Mesangial cell (primary cell): ENCODE measurements around the gene RPS2.

DNA sequence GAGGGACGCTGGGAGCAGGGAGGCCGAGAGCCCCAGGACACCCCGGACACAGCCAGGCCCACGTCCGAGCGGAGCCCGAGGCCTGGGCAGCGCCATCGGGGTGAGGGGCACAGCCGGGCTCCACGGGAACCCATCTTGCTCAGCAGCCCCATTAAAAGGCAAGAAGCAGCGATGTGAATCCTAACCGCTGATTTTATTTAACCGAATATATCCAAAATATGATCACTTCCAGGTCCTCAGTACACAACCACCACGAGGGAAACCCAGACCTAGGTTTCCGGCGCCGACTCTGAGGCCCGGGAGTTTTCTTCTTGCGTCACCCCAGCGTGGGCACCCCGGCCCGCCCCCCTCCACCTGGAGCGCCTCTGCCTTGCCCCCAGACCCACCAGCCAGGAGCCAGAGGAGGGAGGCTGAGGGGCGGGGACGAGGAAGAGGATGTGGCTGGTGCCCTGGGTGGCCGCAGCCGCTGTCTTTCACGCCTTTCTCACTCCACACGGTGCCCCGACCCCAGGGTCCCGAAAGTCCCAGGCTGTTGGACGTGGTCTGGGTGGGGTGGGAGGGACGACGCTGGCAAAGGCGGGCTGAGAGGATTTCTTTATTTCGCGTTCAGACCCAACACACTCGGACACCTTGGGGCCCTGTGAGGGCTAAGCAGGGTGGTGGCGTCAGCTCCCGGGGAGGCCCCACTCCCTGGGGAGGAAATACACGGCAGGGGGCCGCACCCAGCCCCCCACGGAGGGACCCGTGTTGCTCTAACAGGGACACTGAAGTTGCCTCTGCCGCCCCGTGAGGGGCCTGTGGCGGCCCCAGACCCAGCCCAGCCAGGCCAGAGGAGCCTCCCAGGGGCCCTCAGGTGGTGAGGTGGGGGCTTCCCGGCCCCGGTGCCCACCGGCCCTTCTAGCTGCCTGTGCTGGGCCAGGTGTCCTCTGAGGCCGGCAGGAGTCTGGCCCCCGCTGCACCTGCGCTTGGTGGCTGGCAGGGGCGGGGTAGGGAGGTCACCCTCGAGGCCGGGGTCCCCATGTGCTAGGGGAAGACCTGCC lies 725 bp upstream of the CCDC154 start:
- RAMPAGE, long total RNA, result no peak

DNA sequence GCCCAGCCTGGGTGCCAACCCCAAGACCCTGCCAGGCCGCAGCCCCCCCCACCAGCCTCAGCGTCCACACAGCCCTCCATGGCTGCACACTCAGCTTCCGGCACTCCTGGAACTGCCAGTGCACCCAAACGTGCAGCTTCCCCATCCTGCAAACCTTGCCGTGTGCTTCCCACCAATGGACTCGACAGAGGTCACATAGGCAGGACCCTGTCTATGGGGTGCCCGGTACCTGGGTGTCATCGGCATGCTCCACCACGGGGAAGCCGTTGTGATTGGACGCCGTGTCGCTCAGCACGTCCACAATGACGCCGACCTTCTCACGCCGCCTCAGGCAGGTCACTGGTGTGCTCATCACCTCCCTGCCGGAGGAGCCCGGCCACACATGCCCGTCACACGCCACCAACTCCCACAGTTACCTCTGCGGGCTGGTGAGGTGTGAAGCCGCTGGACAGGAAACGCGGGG lies 3.8 kb upstream of the CCDC154 start:
- RAMPAGE, long total RNA, result no peak

- RAMPAGE, long total RNA, result no peak
Measured at GRCh38 chr16:1533853-1534959, 740 bp downstream of the TMEM204 start.

DNA sequence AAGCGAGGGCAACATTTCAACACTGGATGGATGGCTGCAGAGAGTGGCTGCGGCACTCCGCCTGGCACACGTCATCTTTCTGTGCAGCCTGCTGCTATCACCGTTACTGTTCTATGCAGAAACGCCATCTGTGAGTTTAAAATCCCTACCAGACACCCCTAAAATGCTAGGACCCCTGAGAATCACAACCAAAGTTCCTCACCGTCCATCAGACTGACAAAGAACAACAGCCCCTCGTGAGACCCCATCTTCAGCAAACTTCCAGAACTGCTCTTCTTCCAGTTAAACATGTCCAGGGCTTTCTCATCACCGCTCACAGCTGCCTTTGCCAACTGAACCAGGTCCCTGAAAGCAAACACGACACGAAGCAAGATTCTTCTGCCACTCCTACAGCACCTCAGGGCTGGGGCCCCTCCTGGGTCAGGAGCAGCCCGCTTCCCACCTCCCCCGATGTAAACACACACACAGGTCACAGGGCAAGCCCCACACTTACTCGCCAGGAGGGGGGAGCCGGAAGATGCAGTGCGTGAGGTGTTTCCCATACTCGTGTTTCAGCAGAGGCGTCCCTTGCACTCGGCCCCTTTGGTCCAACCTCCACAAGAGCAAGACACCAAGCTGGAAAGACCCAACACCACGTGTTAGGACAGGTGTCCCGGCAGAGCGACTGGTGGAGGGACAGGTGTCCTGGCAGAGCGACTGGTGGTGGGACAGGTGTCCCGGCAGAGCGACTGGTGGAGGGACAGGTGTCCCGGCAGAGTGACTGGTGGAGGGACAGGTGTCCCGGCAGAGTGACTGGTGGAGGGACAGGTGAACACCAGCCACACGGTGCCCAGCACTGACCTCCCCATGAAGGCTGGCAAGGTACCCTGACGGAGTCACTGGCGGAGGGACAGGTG lies 19.6 kb downstream of the IFT140 start:
- RAMPAGE, long total RNA, result no peak

DNA sequence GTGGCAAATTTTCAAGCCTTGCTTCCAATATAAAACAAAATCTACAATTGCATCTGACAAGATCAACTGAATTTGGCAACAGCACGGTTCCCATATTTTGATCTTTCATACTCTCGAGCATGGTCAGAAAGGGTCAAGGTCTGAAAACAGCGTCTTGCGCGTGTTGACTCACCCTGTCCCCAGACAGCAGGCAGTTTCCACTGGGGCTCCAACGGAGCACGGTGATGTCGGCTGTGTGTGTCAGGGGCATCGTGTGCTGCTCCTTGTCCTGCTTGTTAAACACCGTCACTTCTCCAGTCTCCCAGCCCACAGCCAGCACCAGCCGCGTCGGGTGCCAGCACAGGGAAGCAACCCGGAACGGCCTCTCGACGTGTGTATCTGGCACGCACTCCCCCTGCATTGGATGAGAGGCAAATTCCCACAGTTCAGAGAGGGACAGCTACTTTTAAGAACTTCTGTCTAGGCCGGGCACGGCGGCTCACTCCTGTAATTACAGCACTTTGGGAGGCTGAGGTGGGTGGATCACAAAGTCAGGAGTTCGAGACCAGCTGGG lies 9.6 kb downstream of the IFT140 start:
- RAMPAGE, long total RNA, result no peak

DNA sequence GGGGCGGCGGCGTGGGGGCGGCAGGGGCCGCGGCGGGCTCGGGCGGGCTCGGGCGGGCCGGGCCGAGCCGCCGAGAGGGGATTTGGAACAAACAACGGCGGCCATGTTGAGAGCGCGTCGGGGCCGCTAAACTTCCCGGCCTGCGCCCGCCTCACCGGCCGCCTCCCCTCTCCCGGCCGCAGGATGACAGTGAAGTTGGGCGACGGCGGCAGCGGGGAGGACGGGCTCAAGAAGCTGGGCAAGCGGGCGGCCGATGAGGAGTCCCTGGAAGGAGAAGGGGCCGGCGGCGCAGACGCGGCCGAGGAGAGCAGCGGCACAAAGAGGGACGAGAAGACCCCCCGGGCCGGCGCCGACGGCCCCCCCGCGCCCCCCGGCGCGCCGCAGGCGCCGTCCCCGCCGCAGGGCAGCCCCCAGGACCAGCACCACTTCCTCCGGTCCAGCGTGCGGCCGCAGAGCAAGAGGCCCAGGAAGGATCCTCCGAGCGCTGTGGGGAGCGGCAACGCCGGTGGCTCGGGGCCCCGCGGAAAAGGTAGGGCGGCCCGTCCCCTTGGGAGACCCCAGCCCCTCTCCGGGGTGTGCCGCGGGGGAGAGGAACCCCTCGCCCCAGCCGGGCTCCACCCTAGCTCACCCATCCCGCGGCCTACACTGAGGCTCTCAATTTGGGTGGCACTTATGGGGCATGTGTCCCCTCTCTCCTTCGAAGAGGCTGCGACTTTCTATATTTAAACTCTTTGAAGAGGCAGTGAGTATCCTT lies 2.5 kb downstream of the CRAMP1 start:
- RAMPAGE, long total RNA, result no peak

GRCh38 chr16:1699008-1699849 lies 6.8 kb upstream of the MAPK8IP3 start:
- RAMPAGE, long total RNA, result no peak

- RAMPAGE, long total RNA, result no peak
Measured at GRCh38 chr16:1778127-1779112, 4.0 kb downstream of the SPSB3 start.

GRCh38 chr16:1779113-1779425 lies 3.3 kb downstream of the SPSB3 start:
- RAMPAGE, long total RNA, result no peak

DNA sequence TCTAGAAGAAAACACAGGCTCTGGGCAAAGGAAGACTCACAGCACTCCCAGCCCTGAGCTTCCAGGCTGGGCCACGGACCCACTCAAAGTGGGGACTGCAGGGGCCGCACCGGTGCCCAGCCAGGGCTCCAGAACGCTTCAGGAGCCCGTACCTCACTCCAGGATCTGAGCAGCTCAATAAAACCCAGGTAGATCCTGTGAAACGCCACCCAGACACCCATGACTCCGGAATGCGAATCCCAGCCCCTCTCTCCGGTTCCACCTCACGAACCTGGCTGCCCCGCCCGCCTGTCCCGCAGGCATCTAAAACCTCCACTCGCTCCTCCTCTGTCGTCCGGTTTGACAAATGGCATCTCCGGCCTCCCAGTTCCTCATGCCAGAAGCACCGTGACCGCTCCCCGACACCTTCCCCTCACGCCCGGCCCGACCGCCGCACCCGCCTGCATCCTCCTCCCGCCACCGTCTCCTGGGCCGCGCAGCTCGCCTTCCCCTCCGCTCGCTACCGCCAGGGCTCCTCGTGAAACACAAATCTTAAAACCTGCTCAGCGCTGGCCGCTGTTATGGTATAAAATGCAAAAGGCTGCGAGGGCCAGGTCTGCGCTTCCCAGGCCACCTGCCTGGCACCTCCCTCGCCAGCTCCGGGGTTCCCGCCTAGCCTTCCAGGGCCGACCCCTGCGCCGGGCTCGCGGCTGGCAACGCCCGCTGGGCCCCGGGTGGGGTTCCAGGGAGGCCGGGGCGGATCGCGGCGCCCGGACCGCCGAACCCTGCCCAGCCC lies 689 bp downstream of the SPSB3 start:
- RAMPAGE, long total RNA, result no peak

GRCh38 chr16:1792373-1793306 lies 865 bp downstream of the IGFALS start:
- RAMPAGE, long total RNA, result no peak

DNA sequence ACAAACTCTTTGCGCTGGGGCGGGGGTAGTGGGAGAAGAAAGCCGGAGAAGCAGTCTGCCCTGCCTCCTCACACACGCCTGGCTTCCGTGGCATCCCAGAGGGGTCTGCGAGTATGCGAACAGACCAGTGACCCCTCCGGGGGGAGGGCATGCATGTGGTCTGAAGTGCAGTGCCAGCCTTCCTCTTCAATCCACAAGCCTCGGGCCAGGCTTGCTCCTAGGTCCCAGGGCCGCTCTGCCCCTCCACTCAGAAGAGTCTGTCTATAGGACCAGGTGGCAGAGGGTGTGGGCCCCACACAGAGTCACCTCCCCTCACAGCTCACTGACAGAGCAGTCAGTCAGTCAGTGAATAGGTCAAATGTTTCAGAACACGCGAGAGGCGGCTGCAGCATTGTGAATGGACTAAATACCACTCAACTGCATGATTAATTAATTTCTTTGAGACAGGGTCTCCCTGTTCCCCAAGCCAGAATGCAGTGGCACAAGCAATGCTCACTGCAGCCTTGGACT lies 14.2 kb upstream of the IGFALS start:
- RAMPAGE, long total RNA, result no peak

DNA sequence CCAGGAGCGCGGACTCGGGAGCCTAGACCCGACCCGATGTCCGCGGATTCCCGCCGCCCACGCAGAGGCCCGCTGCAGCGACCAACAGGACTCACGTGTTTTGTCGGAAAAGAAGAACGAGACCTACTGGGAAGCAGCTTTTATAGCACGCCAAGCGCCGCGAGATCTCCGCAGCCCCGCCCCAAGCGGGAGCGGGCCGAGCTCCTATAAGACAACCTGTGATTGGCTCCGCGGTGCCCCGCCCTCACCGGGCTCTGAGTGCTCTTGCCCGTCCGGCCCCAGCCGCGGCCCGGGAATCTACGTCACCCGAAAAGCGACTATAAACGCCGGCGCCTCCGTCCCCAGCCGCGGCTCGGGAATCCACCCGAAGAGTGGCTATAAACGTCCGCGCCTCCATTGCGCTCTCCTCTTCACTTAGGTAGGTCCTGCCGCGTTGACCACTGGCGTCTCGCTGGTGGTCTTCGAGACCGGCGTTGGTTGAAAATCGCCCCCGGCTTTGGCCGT lies at the start of gene RPS2:
RPS2 (minus strand) TSS at position 115 of the 504 bp plus-strand sequence.
- RAMPAGE, long total RNA, result no peak

DNA sequence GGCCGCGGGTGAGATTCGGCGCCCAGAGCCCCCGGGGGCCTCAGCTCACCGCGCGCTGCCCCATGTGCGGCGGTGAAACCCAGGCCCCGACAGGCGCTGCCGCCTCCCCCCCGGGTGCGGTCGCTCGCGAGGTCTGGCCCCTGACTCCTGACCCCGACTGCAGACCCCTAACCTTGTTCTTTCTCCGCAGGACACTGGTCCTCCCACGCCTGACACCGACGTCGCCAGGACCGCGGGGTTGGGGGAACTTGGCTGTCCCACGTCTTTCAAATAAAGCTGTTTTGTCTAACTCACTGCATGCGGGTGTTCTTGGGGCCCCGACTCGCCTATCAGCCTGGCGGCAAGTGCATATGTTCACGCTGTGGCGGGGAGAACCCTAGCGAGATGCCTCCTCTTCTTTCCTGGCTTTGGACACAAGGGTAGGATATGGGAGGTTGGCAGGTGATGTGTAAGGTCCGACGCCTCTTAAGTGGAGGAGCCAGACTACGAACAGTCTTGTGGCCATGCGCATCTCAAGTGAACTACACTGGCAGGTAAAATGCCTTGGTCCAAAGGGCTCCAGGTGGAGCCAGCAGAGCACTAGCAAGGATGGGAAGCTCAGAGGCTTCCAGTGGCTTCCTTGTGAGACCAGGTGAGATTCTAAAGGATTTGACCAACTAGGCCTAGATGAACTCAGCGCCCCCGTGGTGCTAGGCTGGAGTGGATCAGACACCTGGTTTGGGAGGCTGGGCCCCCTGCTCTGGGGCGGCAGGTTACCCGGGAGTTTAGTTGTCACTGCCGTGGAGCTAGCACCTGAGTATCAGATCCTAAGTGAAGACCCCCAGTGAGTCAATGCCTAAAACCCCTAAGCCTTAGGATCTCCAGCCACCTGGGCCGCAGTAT lies 831 bp upstream of the RPS2 start:
- RAMPAGE, long total RNA, result no peak

DNA sequence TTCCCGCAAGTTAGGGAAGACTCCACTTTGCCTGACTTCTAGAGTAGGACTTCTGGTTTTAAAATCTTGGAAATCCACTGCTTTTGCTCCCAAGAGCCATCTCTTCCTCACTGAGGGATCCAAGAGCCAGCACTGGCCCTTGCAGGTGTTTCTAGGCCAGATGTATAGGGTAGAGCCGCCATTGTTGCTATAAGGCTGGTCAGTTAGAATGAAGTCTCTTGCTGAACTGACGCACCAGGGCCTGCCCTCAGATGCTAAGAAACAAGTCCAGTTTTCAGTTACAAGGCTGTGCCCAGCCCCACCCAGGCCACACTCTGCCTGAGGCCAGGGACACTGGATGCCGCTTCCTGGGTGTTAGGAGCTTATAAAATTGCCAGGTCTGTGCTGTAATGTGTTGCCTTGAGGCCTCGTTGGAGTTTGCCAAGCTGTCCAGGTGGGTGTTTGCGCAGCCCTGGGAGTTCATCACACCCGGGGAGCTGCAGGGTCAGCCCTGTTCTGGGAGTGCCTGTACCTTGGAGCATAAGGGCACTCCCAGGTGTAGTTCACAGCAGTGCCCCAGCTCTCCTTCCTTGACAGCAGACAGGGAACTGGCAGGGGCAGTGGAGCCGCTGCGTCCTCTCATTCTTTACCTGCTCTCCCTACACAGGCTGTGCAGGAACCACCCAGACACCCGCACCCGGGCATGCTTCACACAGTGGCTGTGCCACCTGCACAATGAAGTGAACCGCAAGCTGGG lies 1.4 kb downstream of the GFER start:
- RAMPAGE, long total RNA, result no peak

GRCh38 chr16:2020523-2021181 lies 1.1 kb downstream of the NPW start:
- RAMPAGE, long total RNA, result no peak

GRCh38 chr16:2029843-2030288 lies 3.2 kb downstream of the NHERF2 start:
- RAMPAGE, long total RNA, result no peak

- RAMPAGE, long total RNA, result no peak
Measured at GRCh38 chr16:2030815-2031799, 4.4 kb downstream of the NHERF2 start.

DNA sequence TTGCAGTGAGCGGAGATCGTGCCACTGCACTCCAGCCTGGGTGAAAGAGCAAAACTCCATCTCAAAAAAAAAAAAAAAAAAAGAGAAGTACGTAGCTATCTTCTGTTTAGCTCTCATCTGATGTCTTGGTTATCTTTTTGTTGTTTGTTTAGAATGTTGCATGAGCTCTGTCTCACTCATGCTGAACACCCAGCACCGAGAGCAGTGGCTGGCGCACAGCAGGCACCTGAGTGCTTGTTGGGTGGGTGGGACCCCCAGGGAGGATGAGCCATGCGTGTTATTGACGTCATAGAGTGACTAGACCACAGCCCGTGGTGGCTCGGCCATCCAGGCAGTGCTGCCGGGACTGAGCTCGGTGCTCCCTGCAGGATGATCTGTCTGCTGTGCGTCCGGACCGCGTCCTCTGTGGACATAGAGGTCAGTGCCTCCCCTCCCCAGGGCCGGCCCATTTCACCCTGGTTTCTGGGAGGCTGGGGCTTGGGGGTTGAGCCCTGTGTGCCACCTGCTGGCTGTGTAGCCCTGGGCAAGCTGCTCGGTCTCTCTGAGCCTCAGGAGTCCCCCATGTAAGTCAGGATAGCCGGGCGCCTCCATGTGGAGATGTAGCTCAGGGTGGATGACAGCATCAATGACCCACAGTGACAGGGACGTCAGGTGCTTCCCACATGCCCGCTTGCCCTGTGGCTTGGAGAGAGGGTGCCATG lies 8.2 kb downstream of the TSC2 start:
- RAMPAGE, long total RNA, result no peak

- RAMPAGE, long total RNA, result no peak
Measured at GRCh38 chr16:2154606-2154950, 1.0 kb upstream of the TRAF7 start.